Endothelial cell of umbilical vein (primary cell): ENCODE results near the gene MAPKAP1.

GRCh38 chr9:124855928-124857046 is 3.0 kb downstream of the WDR38 start:
- PRO-cap: no peak
CAGE:
- cytosol, long polyA minus RNA: no peak
- cytosol, long polyA plus RNA: no peak
- long polyA plus RNA: no peak
- nucleus, long polyA minus RNA: no peak
- nucleus, long polyA plus RNA: no peak

DNA sequence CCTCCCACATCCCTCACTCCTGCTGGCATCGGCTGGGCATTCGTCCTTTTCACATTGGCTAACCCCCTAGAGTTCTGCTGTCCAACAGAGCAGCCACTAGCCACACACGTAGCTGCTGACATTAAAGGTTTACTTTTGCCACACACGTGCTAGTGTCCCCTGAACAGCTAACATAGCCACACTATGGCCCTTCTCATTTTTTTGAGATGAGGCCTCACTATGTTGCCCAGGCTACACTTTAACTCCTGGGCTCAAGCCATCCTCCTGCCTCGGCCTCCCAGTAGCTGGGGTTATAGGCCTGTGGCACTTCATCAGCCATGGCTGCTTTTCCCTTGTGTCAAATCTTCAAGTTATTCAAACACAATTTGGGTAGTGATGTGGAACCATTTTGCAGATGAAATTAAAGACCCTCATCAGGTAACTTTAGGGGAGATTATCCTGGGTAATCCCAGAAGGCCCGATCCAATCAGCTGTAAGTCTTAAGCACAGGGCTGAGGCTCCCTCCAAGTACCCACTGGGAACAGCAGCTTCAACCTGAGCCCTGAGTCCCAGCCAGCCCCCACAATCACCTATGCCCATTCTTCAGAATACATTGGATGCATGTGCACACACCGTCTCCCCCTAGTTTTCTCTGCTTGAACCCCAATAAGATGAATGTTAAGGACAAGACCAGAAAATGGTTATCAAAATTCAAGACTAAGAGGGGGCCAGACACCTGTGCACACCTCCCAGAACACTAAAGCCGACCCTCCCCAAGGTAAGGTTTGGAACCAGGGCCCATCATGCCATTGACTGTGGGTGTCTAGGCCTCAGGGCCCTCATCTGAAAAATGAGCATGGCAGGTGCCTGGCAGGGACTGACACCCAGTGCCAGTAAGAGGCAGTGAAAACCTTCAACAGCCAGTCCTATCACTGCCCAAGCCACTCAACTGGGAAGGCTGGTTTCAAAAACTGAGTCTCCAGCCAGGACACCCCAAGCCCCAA is 2.5 kb downstream of the RPL35 start:
- PRO-cap: no peak
CAGE:
- cytosol, long polyA minus RNA: no peak
- cytosol, long polyA plus RNA: no peak
- long polyA plus RNA: no peak
- nucleus, long polyA minus RNA: no peak
- nucleus, long polyA plus RNA: no peak

DNA sequence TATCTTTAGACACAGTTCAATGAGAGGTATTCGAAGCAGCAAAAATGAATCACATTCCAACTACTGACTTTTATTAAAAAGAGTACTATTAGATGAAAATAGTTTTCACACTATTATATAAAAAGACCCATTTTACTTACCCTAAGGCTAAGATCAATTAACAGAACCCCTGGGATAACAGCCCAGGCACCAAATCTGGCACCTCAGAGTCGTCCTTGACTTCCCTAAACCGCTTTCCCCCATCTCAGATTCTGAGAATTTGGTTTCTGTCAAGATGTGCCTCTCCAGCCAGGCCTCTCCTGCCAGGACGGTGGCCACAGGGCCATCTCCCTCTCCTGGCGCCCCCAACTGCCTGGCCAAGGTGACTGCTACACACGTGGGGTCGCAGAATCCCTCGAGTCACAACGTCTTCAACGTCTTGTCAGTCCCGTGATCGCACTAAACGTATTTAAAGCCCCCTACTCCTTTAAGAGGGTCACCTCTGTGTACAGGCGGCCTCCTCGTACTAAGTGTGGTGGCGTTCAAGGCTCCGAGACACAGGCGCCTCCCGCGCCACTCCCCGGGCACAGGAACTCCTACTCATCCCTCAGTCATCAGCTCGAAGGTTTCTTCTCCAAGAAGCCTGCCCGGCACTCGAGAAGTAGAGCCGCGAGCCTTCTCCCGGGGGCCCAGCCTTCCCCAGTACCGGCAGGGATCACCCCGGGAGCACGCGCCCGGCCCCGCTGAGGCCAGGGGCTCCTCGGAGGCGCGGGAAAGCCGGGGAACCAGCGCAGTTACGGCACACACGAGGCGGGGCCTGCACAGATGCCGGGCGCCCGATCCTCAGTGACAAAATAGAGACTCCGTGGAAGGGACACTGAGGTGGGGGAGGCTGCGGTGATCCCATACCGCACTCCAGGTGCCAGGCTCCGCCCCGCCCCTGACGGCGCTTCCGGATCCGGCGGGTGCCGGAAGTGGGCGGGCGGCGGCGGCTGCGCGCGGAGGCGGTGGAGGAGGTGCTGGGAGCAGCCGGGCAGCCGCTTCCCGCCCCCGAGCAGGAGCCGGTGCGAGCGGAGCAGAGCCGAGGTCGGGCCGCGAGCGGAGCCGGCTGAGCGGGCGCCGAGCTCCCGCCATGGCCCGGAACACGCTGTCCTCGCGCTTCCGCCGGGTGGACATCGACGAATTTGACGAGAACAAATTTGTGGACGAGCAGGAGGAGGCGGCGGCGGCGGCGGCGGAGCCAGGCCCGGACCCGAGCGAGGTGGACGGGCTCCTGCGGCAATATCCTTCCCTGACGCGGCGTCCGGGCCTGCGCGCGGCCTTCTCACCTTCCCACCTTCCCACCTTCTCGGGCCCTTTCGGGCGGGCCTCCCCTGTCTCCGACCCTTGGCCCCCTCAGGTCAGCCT is 6.7 kb downstream of the ARPC5L start:
- PRO-cap: bidirectional peak, plus-strand start at position 681 of the sequence, minus-strand start at position 634 of the sequence; bidirectional peak, plus-strand start at position 1,015 of the sequence, minus-strand start at position 827 of the sequence
CAGE:
- cytosol, long polyA minus RNA: no peak
- cytosol, long polyA plus RNA: start-site peak on the plus strand centred at position 1,021 of the sequence, 97 bp wide, 898 and 1,147 reads in 2 replicates
- long polyA plus RNA: start-site peak on the plus strand centred at position 1,017 of the sequence, 83 bp wide, 2,282 and 1,441 reads in 2 replicates
- nucleus, long polyA minus RNA: start-site peak on the minus strand centred at position 888 of the sequence, 61 bp wide, 16 reads
- nucleus, long polyA plus RNA: no peak

- PRO-cap: bidirectional peak, plus-strand start at chr9:124870479, minus-strand start at chr9:124870272
CAGE:
- cytosol, long polyA minus RNA: no peak
- cytosol, long polyA plus RNA: no peak
- long polyA plus RNA: no peak
- nucleus, long polyA minus RNA: no peak
- nucleus, long polyA plus RNA: no peak
Measured at GRCh38 chr9:124870093-124871156, 8.5 kb downstream of the ARPC5L start.

GRCh38 chr9:124878052-124879024 is 16.4 kb downstream of the ARPC5L start:
- PRO-cap: no peak
CAGE:
- cytosol, long polyA minus RNA: no peak
- cytosol, long polyA plus RNA: no peak
- long polyA plus RNA: no peak
- nucleus, long polyA minus RNA: no peak
- nucleus, long polyA plus RNA: no peak

DNA sequence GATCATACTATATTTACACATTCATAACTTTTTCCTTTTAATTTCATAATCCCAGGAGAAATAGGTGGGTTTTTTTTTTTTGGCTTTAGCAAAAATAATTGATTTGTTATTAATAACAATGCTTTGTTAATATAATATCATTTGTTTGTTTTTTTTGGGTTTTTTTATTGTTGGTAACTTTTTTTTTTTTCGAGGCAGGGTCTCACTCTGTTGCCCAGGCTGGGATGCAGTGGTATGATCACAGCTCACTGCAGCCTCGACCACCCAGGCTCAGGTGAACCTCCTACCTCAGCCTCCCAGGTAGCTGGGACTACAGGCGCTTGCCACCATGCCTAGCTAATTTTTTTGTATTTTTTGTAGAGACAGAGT is 14.8 kb downstream of the RABEPK start:
- PRO-cap: no peak
CAGE:
- cytosol, long polyA minus RNA: no peak
- cytosol, long polyA plus RNA: no peak
- long polyA plus RNA: no peak
- nucleus, long polyA minus RNA: no peak
- nucleus, long polyA plus RNA: no peak

DNA sequence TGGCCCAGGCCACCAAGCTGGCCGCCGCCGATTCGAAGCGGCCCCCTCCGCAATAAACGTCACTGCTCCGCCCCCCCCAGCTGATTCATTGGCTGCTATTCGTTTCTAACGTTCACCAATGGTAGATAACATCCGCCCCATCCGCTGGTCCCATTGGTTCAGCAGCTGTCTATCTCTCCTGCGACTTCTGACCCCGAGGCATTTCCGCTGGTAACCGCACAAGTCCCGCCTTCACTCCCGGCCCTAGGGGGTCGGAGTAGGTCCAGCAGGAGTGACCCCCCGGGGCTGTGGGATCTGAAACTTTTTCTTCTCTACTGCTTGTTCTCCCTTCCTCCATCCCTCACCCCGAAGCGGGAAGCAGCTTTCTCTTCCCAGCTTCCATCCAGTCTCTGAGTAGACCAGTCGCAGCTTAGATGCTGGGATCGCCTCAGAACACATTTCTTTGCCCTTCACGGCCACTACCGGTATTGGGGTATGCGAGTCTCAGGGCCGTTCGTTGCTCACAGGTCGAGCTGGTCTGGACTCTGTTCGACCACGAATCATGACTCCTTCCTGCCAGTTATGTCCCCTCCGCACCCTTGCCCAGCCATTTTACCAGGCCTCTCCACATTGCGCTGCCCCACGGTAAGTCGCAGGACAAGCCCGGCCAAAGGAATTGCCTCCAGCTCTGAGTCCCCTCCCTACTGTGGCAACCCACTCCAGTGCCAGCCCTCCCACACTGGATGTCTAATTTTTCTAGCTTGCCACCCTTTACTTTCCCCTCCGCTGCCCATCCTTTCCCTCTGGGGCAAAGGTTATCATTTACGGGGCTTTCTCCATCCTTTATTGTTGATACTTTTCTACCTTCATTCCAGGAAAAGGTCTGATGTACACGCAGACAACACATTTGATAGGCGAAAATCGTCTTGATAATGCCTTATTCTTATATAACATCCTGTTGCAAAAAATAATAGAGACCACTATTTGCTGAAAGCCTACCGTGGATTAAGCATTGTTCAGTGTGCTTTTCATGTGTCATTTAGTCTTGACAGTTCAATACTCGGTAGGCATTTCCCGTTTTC is 627 bp upstream of the HSPA5 start:
- PRO-cap: bidirectional peak, plus-strand start at position 234 of the sequence, minus-strand start outside the sequence; unidirectional peak, minus-strand start at position 626 of the sequence
CAGE:
- cytosol, long polyA minus RNA: no peak
- cytosol, long polyA plus RNA: no peak
- long polyA plus RNA: no peak
- nucleus, long polyA minus RNA: start-site peak on the plus strand centred at position 250 of the sequence, 45 bp wide, 30 reads
- nucleus, long polyA plus RNA: no peak

DNA sequence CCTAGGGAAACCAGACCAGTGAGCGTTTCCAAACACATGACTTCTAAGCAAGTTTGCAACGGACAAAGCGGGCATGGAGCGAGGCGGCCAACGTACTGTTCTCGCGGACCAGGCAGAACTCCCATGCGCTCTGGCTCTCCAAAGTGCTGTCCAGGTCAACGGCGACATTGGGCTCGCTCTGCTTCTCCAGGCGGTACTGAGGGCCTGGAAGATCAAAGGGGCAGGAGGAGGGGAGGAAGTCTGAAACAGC is 200.9 kb downstream of the MAPKAP1 start:
- PRO-cap: no peak
CAGE:
- cytosol, long polyA minus RNA: no peak
- cytosol, long polyA plus RNA: no peak
- long polyA plus RNA: no peak
- nucleus, long polyA minus RNA: no peak
- nucleus, long polyA plus RNA: no peak

- PRO-cap: unidirectional peak, plus-strand start at chr9:125706587; unidirectional peak, plus-strand start at chr9:125706805; bidirectional peak, plus-strand start at chr9:125707364, minus-strand start at chr9:125707208
CAGE:
- cytosol, long polyA minus RNA: start-site peak on the minus strand at chr9:125707192-125707210, 388 reads
- cytosol, long polyA plus RNA: start-site peak on the minus strand at chr9:125707001-125707055, 18 and 48 reads in 2 replicates; start-site peak on the minus strand at chr9:125707149-125707212, 105 and 453 reads in 2 replicates
- long polyA plus RNA: start-site peak on the minus strand at chr9:125707155-125707226, 575 and 1,283 reads in 2 replicates
- nucleus, long polyA minus RNA: start-site peak on the minus strand at chr9:125707001-125707050, 63 reads; start-site peak on the minus strand at chr9:125707162-125707206, 750 reads
- nucleus, long polyA plus RNA: start-site peak on the minus strand at chr9:125707201-125707231, 507 and 69 reads in 2 replicates
Measured at GRCh38 chr9:125706421-125707577, at the start of gene MAPKAP1. Gene MAPKAP1 (minus strand): TSS chr9:125707208.

GRCh38 chr9:125747768-125748450 is 736 bp downstream of the PBX3 start:
- PRO-cap: bidirectional peak, plus-strand start at chr9:125748090, minus-strand start at chr9:125748305
CAGE:
- cytosol, long polyA minus RNA: start-site peak on the plus strand at chr9:125748350-125748415, 13 reads
- cytosol, long polyA plus RNA: no peak
- long polyA plus RNA: start-site peak on the plus strand at chr9:125748083-125748189, 31 and 15 reads in 2 replicates; start-site peak on the plus strand at chr9:125748285-125748455, 19 and 19 reads in 2 replicates
- nucleus, long polyA minus RNA: start-site peak on the plus strand at chr9:125748076-125748135, 96 reads; start-site peak on the plus strand at chr9:125748347-125748399, 194 reads
- nucleus, long polyA plus RNA: start-site peak on the plus strand at chr9:125747964-125748019, 44 and 49 reads in 2 replicates; start-site peak on the plus strand at chr9:125748111-125748150, 25 and 36 reads in 2 replicates; start-site peak on the plus strand at chr9:125748328-125748375, 22 and 25 reads in 2 replicates

DNA sequence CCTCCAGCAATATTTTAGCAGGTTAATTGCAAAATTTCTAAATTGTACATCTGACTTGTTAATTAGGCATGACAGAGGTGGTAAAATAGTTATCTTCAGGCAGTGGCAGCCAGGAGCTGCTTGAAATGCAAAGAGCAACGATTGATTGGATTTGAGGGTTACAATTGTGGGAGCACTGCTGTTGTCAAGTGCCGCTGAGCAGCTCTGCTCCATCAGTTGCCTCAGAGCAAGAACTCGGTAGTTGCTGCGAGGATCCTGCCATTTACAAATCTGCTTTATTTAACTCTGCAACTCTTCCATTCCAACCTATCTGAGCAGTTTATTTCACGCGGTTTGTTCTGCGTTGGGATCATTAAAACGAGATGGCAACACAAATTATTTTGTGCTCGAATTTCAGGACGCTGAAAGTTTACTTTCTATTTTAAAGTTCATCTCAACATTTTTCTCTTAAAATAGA is 12.6 kb downstream of the PBX3 start:
- PRO-cap: no peak
CAGE:
- cytosol, long polyA minus RNA: no peak
- cytosol, long polyA plus RNA: no peak
- long polyA plus RNA: no peak
- nucleus, long polyA minus RNA: no peak
- nucleus, long polyA plus RNA: no peak

GRCh38 chr9:126516609-126517448 is 96.9 kb upstream of the LMX1B start:
- PRO-cap: no peak
CAGE:
- cytosol, long polyA minus RNA: no peak
- cytosol, long polyA plus RNA: no peak
- long polyA plus RNA: no peak
- nucleus, long polyA minus RNA: no peak
- nucleus, long polyA plus RNA: no peak

- PRO-cap: no peak
CAGE:
- cytosol, long polyA minus RNA: no peak
- cytosol, long polyA plus RNA: no peak
- long polyA plus RNA: no peak
- nucleus, long polyA minus RNA: no peak
- nucleus, long polyA plus RNA: no peak
Measured at GRCh38 chr9:126525356-126525774, 88.4 kb upstream of the LMX1B start.

- PRO-cap: no peak
CAGE:
- cytosol, long polyA minus RNA: no peak
- cytosol, long polyA plus RNA: no peak
- long polyA plus RNA: no peak
- nucleus, long polyA minus RNA: no peak
- nucleus, long polyA plus RNA: no peak
Measured at GRCh38 chr9:126597244-126597613, 16.5 kb upstream of the LMX1B start.

GRCh38 chr9:126719417-126720128 is 85.3 kb upstream of the ZBTB43 start:
- PRO-cap: no peak
CAGE:
- cytosol, long polyA minus RNA: no peak
- cytosol, long polyA plus RNA: no peak
- long polyA plus RNA: no peak
- nucleus, long polyA minus RNA: no peak
- nucleus, long polyA plus RNA: no peak

GRCh38 chr9:126993888-126994689 is 79.5 kb downstream of the RALGPS1 start:
- PRO-cap: no peak
CAGE:
- cytosol, long polyA minus RNA: no peak
- cytosol, long polyA plus RNA: no peak
- long polyA plus RNA: no peak
- nucleus, long polyA minus RNA: no peak
- nucleus, long polyA plus RNA: no peak

DNA sequence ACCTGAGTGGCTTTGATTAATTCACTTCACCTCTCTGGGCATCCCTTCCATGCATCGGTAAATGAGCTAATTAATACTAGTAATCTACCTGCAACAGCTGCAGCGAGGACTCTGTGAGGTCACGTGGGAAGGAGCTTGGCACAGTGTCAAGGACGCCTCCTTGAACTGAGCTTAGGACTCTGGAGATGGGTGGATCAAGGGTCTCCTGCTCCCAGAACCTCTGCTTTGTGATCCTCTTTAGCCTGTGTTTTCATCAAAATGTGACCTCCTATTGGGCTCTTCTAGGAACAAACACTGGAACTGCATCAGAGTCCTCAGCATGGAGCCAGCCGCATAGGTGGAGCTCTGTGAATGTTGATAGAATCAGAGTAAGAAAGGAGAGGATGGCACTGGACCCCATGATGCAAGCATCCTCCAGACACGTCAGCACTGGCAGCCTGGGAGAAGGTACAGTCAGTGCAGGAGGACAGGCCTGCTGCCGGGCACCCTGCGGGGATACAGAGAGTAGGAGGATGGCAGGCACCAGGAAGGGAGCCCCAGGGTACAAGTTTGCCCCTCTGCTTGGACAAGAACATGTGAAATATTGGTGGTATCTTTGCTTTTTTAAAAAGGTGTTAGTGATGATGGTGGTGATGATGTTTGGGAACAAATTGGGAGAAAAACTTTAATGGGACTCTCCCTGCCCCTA is 1.0 kb upstream of the ANGPTL2 start:
- PRO-cap: no peak
CAGE:
- cytosol, long polyA minus RNA: no peak
- cytosol, long polyA plus RNA: no peak
- long polyA plus RNA: no peak
- nucleus, long polyA minus RNA: no peak
- nucleus, long polyA plus RNA: no peak

GRCh38 chr9:127132931-127133575 is 10.6 kb upstream of the ANGPTL2 start:
- PRO-cap: no peak
CAGE:
- cytosol, long polyA minus RNA: no peak
- cytosol, long polyA plus RNA: no peak
- long polyA plus RNA: no peak
- nucleus, long polyA minus RNA: no peak
- nucleus, long polyA plus RNA: no peak

- PRO-cap: no peak
CAGE:
- cytosol, long polyA minus RNA: no peak
- cytosol, long polyA plus RNA: no peak
- long polyA plus RNA: no peak
- nucleus, long polyA minus RNA: no peak
- nucleus, long polyA plus RNA: no peak
Measured at GRCh38 chr9:127209157-127209771, 55.3 kb upstream of the GARNL3 start.

DNA sequence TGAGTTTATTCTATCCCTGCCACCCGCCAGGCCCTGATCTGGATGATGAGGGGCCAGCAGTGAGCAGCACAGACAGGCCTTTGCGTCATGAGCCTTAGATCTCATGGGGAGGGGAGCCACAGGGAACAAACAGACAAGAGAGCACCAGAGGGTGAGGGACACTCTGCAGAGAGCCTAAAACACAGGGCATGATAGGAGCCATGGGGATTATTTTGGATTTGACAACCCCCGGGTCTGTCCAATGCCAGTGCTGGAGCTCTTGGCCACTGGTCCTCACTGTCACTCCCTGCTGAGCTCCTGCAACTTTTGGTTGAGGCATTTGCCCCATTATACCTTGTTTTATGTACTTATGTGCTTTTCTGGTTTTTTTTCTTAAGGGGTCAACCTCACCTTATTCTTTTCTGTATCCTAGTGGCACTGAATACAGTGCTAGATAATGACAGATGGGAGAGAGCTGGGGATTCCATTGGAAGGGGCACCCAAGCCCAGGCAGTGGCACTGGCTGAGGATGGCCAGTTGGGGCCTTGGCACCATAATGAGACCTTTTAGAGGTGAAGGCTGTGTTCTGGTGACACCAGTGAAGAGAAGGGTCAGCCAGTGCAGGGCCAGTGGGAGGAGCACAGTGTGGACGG is 33.9 kb upstream of the SLC2A8 start:
- PRO-cap: no peak
CAGE:
- cytosol, long polyA minus RNA: no peak
- cytosol, long polyA plus RNA: no peak
- long polyA plus RNA: no peak
- nucleus, long polyA minus RNA: no peak
- nucleus, long polyA plus RNA: no peak